Upper lobe of left lung (tissue), 5 donors: ENCODE results near the genes GPI, ZNF181 and ZNF792.

DNA sequence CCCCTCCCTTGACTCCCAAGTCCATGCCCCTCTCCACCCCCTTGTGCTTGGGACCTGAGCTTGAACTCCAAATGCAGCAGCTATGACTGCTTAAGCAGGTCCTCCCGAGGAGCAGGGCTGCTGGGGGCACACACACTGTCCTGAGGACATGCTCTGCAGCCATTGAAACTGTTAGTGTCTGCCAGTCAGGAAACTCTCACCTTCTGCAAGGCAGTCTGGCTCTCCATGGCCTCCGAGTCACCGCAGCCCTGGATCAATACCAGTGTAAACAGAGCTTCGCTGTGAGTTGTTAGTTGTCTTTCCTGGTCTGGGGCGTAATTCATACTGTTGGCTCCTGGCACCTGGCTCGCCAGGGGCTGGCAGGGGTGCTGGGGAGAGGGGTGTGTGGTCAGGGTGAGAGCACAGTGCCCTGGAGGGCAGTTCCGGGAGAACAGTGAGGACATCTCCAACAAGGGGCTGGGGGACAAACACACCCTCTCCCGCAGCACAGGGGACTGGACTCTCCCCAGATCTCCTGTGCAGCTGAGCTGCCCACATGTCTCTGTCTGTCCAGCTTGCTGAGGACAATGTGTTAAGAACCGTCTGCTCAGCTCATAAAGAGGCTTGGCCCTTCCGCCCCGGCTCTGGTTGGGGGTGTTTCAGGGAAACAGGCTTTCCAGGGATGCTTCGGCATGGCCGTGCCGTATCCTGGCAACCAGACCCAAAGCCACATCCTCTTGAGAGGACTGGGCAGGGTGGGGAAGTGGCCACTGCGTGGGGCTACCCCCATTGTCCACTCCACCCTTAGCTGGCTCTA lies 41.3 kb upstream of the CHST8 start:
- PRO-cap, 2 experiments, result no peak in any of the 2 experiments
- RAMPAGE, long total RNA, 4 experiments, result no peak in any of the 4 experiments

- PRO-cap, 2 experiments, result no peak in any of the 2 experiments
- RAMPAGE, long total RNA, 4 experiments, result no peak in any of the 4 experiments
These were observed 158.1 kb upstream of the LSM14A start for GRCh38 chr19:34014115-34014683.

DNA sequence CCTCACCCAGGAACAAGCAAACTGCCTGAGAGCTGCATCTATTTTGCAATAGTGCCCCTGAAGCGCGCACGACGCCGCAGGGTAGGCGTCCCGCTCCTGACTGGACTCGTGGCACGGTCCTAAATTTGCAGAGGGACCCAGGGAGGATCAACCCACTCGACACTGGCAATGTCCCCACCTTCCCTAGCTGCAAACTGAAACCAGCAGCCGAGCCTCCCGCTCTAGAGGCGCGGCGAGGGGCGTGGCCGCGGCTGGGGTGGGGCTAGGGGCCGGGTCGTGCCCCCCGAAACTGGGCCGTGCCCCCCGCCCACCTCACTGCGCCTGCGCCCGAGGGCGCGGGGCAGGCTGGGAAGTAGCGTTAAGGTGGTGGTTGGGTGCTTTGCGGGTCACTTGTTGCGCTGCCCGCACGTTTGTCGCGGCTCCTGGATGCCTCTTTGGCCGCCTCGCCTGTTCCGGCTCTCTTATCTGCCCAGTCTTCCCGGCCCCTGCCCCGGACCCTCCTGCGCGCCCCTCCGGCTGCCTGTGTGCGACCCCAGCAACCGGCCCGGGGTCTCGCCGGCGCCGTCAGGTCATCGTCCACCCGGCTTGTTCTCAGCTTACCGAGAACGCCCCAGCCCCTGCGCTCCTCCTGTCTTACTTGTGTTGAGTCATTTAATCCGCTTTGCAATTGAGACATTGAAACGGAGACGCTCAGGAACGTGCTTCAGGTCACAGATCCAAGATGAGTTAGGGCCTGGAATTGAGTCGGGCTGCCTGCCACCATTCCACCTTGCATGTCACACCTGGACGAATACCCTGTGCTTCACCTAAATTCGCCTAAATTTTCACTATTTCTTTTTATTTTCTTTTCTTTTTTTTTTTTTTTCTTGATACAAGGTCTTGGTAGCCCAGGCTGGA lies 37.8 kb upstream of the LSM14A start:
- PRO-cap, 2 experiments, result peak in 2 of 2 experiments; most common plus-strand start position 358 of the sequence (in 2); most common minus-strand start position 196 of the sequence (in 2)
- RAMPAGE, long total RNA, 4 experiments, result no peak in any of the 4 experiments

DNA sequence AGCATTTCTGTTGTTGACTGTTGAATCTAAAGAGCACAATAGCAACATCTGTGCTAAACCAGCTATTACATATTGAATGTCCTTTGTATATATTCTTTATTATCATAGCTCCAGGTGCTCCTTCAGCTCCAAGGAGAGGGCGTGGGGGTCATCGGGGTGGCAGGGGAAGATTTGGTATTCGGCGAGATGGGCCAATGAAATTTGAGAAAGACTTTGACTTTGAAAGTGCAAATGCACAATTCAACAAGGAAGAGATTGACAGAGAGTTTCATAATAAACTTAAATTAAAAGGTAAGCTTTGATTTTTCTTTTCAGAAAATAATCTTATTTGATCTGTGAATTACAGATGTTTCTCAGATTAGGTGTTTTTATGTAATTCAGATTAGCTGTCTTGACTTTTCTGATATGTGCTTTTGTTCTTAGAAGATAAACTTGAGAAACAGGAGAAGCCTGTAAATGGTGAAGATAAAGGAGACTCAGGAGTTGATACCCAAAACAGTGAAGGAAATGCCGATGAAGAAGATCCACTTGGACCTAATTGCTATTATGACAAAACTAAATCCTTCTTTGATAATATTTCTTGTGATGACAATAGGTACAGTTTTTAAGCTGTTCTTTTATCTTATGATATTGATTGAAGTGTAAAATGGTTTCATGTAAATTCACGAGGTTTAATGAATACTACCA lies 34.9 kb upstream of the GARRE1 start:
- PRO-cap, 2 experiments, result no peak in any of the 2 experiments
- RAMPAGE, long total RNA, 4 experiments, result no peak in any of the 4 experiments

GRCh38 chr19:34253745-34254144 lies 609 bp upstream of the GARRE1 start:
- PRO-cap, 2 experiments, result no peak in any of the 2 experiments
- RAMPAGE, long total RNA, 4 experiments, result no peak in any of the 4 experiments

GRCh38 chr19:34263655-34264275 lies 9.4 kb downstream of the GARRE1 start:
- PRO-cap, 2 experiments, result no peak in any of the 2 experiments
- RAMPAGE, long total RNA, 4 experiments, result no peak in any of the 4 experiments

DNA sequence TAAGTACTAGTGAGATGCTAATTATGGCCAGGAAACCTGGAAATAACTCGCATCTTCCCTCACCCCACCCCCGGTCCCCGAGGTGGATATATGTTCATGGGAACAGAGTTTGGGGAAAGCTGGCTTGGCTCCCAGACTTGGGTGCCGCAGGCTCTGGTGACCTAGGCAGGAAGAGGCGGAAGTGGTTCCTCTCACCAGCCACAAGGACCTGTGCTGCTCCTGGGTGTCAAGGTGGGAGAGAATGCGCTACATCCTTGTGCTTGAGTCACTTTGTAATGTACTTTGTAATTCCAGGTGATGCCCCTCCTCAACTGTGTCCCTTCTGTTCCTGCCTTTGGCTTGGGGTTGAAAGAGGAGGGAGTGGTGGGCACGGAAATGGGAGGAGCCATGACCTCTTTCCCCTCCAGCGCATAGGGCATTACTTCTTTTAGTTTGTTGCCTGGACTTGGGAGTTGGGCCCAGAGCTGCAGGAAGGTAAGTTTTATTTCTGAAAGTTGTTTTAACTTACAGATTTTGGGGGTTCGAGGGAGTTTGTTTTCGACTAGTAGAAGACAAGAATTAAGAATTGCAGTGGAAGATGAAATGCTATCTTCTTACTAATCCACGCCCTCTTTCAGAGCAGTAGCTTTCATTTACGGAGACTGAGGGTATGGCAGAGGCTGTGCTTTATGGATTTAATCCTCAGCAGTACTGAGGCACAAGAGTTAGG lies 10.9 kb downstream of the GARRE1 start:
- PRO-cap, 2 experiments, result peak in 1 of 2 experiments; most common plus-strand start position 448 of the sequence (in 1); most common minus-strand start position 324 of the sequence (in 1)
- RAMPAGE, long total RNA, 4 experiments, result start-site peak on the plus strand in 3 of 4 experiments, centred at positions 219 to 430 of the sequence, 18 to 78 reads per replicate

GRCh38 chr19:34364705-34365494 lies at the start of gene GPI:
Gene GPI (plus strand): TSS chr19:34365196.
- PRO-cap, 2 experiments, result peak in 2 of 2 experiments; most common plus-strand start chr19:34365196 (in 2); most common minus-strand start chr19:34365088 (in 1)
- RAMPAGE, long total RNA, 4 experiments, result start-site peak on the plus strand in 4 of 4 experiments, at chr19:34364970-34365230 at its widest, 25 to 274 reads per replicate

DNA sequence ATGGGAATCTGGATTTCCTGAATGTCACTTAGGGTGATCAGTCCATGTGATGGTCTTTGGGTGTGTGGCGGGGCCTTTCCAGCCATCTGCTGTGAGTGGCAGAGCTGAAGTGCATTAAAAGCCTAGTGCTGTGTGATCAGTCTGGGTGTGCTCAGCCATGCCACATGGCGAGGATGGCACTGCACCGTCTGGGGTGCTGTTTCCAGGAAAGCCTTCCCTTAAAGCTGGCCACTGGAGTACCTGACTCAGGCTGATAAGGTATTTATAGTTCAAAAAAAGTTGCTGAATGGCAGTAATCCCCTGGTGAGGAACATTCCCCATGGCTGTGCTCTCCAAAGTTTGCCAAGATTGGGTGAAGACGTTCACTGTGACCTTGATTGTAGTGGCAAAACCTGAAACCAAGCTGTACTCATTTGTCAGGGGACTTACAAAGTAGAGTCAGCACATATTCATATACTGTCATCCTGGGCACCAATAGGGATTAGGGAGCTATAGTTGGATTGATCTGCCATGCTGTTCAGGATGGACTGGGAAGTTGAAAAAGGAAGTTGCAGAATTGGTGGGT lies 6.0 kb downstream of the GPI start:
- PRO-cap, 2 experiments, result no peak in any of the 2 experiments
- RAMPAGE, long total RNA, 4 experiments, result no peak in any of the 4 experiments

DNA sequence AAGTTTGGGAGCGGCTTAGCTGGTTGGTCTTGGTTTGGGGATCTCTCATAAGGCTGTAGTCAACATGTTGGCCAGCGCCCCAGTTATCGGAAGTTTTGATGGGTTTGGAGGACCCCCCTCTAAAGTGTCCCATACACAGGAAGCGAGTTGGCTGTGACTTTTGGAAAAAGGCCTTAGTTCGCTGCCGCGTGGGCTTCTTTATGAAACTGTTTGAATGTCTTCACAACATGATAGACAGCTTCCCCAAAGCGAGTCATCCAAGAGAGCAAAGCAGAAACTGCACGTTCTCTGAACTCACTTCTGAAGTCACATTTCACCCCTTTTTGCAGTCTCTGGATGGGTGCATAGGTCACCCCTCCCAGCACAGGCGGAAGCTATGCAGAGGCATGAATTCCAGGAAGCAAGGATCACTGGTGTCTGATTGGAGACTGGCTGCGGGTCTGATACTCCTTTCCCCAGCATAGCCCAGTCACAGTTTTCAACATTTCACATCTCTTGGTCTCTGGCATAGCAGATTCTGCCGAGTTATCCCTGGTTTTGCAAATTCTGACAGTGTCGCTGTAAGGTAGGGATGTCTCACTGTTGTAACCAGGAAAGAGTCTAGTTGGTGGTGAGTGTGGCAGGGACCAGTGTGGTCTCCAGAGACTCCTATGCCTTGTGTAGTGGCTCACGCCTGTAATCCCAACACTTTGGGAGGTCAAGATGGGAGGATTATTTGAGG lies 10.7 kb downstream of the GPI start:
- PRO-cap, 2 experiments, result no peak in any of the 2 experiments
- RAMPAGE, long total RNA, 4 experiments, result no peak in any of the 4 experiments

- PRO-cap, 2 experiments, result no peak in any of the 2 experiments
- RAMPAGE, long total RNA, 4 experiments, result no peak in any of the 4 experiments
These were observed 12.8 kb upstream of the PDCD2L start for GRCh38 chr19:34391062-34392053.

- PRO-cap, 2 experiments, result peak in 1 of 2 experiments; most common minus-strand start chr19:34432875 (in 1)
- RAMPAGE, long total RNA, 4 experiments, result no peak in any of the 4 experiments
These were observed 4.6 kb downstream of the UBA2 start for GRCh38 chr19:34432622-34433400.

DNA sequence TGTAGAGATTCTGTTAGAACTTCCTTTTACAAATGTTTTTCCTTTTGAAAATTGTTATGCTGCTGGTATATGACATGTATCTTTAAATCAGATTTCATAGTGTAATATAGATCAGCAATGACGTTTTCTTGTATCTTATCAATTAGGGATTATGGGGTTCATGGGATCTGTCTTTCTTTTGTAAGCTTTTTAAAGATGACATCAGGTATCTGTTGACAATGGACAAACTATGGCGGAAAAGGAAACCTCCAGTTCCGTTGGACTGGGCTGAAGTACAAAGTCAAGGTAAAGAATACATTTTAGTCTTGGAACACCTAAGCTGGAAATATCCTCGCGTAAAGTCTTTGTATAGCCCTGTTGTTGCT lies 21.9 kb downstream of the UBA2 start:
- PRO-cap, 2 experiments, result no peak in any of the 2 experiments
- RAMPAGE, long total RNA, 4 experiments, result no peak in any of the 4 experiments

DNA sequence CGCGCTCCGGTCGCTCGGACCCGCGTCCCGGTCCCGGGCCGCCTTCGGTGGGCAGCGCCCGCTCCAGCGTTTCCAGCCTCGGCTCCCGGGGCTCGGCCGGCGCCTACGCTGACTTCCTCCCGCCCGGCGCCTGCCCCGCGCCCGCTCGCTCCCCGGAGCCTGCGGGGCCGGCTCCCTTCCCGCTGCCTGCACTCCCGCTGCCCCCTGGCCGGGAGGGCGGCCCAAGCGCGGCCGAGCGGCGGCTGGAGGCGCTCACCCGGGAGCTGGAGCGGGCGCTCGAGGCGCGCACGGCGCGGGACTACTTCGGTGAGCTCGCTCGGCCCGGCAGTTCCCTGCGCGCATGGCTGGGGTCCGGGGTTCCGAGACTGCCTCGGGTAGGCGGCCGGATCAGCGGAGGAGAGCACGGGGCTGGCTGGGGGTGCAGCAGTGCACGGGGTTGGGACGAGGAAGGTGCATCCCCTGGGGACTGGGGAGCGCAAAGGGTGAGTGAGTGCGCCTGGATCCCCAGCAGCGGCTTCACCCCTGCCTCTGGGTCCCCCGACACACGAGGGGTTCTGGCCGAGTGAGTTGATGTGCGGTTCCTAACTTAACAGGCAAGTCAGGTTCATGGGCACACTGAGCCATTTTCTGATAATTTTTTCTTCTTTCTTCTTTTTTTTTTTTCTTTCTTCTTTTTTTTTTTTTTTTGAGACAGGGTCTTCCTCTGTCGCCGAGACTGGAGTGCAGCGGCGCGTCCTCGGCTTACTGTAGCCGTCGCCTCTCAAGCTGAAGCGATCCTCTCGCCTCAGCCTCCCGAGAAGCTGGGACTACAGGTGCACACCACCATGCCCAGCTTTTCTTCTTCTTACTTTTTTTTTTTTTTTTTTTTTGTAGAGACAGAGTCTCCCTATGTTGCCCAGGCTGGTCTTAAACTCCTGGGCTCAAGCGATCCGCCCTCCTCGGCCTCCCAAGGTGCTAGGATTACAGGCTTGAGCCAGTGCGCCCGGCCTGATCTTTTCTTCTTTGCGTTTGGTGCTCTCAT lies 1.1 kb downstream of the WTIP start:
- PRO-cap, 2 experiments, result peak in 1 of 2 experiments; most common plus-strand start position 327 of the sequence (in 1); most common minus-strand start position 235 of the sequence (in 1)
- RAMPAGE, long total RNA, 4 experiments, result no peak in any of the 4 experiments

GRCh38 chr19:34548542-34548910 lies 67.0 kb downstream of the WTIP start:
- PRO-cap, 2 experiments, result no peak in any of the 2 experiments
- RAMPAGE, long total RNA, 4 experiments, result no peak in any of the 4 experiments

DNA sequence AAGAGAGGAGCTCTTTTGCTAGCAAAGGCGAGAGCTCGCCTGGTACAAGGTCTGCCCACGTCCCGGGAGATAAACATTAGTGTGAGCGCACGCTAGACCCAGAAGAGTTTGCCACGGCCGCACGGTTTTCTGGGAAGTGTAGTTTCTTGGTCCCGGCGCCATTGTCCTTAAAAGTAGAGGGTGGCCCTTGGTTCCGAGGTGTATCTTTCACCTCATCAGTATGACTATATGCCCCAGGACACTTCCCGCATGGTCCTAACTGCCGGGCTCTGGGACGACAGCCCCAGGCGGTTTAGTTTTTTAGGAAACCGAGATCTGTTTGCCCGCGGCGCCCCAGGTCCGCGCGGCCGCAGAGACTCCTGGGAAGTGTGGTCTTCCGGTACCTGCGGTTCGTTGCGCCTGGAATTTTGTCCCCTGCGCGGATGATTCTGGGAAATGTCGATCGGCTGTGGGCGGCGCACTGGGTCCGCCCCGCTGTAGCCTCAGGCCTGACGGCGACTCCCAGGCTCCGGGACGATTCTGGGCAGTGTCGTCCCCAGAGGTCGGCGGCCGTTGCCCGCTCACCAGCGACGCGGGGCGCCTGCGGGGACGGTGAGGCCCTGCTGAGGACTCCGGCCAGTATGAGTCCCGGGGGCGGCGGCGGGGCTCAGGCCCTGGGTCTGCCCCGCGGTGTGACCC lies at the start of gene ZNF181:
Gene ZNF181 (plus strand): TSS at position 474 of the 678 bp plus-strand sequence.
- PRO-cap, 2 experiments, result peak in 2 of 2 experiments; most common plus-strand start position 434 of the sequence (in 1); most common minus-strand start position 75 of the sequence (in 1)
- RAMPAGE, long total RNA, 4 experiments, result start-site peak on the plus strand in 3 of 4 experiments, centred at positions 451 to 477 of the sequence, 10 to 79 reads per replicate

DNA sequence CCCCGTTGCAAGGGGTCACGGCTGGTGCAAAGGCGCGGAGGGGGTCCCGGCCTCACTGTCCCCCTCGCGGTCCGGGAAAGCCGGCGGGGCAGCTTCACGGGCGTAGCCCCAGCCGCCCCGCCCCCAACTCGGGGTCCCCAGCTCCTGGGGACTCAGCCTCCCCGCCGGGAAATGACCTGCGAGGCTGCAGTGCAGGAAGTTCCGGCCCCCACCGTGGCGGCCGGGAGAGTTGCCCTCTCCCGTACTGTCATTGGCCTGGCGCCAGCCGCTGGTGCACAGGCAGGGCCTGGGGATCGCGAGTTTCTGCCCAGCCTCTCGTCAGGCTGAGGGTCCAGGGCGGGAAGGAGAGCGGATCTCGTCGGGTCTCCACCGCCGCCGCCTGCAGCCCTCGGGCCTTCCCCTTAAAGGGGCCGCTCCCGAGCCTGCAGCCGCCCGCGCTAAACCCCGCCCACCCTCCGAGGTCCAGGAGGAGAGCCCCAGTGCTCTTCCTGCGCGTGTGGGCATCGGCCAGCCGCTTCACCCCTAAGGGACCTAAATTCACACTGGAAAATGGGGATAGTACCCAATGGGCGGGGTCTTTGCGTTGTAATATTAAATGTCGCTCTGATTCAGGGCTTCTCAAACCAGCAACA lies at the start of gene ZNF792:
Gene ZNF792 (minus strand): TSS at position 344 of the 632 bp plus-strand sequence.
- PRO-cap, 2 experiments, result peak in 2 of 2 experiments; most common minus-strand start position 172 of the sequence (in 2)
- RAMPAGE, long total RNA, 4 experiments, result start-site peak on the minus strand in 3 of 4 experiments, centred at positions 79 to 379 of the sequence, 12 to 40 reads per replicate

DNA sequence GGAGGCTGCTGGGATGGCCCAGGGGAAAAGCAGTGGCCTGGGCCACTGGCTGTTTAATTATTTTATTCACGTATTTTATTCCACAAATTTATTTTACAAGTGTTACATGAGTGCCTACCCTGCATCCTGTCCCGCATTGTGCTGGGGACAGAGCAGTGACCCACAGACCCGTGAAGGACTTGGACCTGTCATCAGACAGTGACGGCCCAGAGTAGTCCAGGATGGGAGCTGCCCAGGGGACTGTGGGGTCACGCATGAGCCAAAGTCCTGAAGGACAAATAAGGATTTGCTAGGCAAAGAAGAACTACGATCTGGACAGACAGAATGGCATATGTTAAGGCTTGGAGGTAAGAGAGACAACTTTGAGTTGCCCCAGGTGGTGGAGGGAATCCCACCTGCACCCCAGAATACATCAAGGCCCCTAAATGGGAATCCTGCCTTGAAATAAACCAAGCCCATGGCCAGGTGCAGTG lies 5.5 kb downstream of the GRAMD1A start:
- PRO-cap, 2 experiments, result no peak in any of the 2 experiments
- RAMPAGE, long total RNA, 4 experiments, result start-site peak on the plus strand in 1 of 4 experiments, centred at position 175 of the sequence, 8 reads per replicate

GRCh38 chr19:35011211-35011661 lies 11.1 kb downstream of the GRAMD1A start:
- PRO-cap, 2 experiments, result no peak in any of the 2 experiments
- RAMPAGE, long total RNA, 4 experiments, result no peak in any of the 4 experiments

DNA sequence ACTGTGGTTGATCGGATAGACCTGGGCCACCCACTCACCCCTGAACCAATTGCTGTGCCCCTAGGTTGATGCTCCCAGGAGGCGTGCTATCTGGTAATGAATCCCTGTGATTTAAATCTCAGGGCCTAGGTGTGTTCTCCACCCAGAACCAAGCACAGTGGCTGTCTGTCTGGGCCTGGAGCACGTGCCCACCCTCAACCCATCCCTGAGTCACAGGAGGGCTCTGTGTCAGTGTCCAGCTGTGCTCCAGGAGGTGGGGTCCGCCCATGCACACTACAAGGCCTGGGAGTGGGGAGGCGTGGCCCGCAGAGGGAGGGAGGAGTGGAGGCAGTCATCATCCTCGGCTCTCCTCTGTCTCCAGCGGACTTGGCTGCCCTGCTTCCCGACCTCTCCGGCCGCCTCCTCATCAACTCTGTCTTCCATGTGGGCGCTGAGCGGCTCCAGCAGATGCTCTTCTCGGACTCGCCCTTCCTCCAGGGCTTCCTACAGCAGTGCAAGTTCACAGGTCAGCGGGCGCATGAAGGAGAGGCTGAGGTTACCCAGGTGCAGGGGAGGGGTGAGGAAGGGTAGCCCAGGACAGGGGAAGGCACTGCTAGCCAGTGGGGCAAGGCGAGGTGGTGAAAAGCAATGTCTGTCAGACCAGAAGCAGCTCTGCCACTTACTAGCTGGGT lies 14.7 kb upstream of the SCN1B start:
- PRO-cap, 2 experiments, result no peak in any of the 2 experiments
- RAMPAGE, long total RNA, 4 experiments, result start-site peak on the plus strand in 1 of 4 experiments, centred at position 190 of the sequence, 6 reads per replicate